ENCODE results near the genes CHODL and GABPA.

- PRO-cap, 2 experiments, result no peak in any of the 2 experiments
Observed at GRCh38 chr21:17441384-17441919, 71.4 kb upstream of the CXADR start.

DNA sequence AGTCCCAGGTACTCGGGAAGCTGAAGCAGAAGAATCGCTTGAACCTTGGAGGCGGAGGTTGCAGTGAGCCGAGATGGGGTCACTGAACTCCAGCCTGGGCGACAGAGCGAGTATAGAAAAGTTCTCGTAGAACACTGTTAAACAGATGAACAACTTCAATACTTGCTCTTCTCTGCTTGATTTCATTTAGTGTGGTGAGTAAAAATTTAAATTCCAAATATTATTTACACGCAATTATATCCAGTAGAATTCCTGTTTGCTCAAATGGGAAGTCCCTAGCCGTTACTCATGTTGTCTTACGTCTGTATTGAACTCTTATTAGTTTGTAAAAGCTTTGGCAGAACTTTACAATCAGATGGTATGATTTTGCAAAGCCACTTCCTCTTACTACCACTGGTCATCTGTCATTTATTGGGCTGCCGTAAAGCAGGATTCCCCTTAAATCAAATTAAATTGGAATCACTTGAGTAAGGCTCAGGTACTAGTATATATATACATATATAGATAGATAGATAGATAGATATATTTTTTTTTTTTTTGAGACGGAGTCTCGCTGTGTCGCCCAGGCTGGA is 1.9 kb upstream of the CXADR start:
- PRO-cap, 2 experiments, result no peak in any of the 2 experiments

DNA sequence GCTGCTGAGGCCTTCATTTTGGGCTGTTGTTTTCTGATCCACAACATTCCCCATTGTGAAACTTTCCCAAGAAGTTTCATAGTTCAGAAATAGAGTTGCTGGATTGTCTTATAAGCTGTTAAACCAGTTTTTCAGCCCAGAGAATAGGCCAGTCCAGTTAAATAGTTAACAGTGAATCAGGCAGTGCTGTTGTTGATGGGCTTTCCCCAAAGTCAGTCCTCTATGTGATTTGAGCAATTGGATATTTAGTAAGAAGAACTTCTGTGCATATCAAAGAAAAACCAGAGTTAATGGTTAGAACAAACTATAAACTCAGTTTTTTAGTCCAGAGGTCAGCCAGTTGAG is 76.9 kb downstream of the C21orf91 start:
- PRO-cap, 2 experiments, result no peak in any of the 2 experiments

DNA sequence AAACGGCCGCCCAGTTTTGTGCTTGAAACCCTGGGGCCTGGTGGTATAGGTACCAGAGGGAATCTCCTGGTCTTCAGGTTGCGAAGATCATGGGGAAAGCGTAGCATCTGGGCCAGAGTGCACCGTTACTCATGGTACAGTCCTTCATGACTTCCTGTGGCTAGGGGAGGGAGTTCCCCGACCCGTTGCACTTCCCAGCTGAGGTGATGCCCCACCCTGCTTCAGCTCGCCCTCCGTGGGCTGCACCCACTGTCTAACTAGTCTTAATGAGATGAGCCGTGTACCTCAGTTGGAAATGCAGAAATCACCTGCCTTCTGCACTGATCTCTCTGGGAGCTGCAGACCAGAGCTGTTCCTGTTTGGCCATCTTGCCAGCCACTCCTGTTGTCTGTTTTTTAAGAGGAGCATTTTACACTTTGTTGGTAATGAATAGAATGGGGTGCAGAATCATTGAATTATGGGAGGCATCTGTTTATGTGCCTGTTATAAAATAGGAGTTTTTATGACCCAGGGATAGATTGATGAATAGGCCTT is 43.3 kb downstream of the C21orf91 start:
- PRO-cap, 2 experiments, result peak in 2 of 2 experiments; most common plus-strand start position 260 of the sequence (in 2); most common minus-strand start position 109 of the sequence (in 2)

DNA sequence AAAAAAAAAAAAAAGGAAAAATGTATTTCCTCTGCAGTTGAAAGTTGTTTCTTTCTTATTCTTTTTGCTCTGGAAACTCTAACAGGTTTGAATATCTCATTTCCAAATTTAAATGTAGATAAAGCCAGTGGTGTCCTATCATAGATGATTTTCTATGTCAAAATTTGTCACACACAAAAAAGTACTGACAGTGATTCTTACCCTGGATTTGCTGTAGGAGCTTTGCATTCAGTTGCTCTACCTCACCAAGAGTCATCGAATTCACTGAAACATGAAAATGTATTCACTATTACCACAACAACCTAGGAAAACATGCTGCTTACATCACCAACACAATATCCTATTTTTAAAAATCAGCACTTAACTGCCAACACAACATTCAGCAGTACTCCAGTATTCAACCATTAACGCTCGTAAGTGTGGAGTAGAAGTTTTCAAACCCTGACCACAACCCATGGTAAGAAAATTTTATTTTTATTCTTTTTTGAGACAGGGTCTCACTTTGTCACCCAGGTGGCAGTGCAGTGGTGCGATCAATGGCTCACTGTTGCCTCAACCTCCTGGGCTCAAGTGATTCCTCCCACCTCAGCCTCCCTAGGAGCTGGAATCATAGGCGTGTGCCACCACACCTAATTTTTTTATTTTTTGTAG is 24.0 kb downstream of the C21orf91 start:
- PRO-cap, 2 experiments, result peak in 2 of 2 experiments; most common plus-strand start position 375 of the sequence (in 1); most common minus-strand start position 266 of the sequence (in 2)

DNA sequence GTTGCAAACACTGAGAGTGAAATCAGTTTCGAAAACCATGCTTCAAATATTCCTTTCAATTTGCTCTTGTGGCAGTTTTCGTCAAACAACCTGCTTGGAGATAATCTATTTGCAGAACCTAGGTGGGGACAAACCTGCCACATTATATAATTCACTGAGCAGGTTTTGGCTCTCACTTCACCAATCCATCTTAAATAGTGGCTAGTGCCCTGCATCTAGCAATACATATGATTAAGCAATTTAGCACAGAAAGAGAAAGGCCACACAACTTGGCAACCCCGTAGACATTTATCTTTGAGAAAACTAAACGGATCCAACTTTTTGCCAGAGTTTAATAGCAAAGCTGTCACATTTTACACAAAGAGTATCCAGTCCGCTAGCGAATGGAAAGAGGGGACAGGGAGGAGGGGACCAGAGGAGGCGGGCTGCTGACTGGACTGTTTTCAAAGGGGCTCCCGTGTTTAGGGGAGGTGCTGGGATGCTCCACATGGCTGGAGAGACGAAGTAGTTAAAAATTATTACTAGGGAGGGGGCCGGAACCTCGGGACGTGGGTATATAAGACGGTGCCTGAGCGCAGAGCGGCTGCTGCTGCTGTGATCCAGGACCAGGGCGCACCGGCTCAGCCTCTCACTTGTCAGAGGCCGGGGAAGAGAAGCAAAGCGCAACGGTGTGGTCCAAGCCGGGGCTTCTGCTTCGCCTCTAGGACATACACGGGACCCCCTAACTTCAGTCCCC is at the start of gene CHODL:
Gene CHODL (plus strand): TSS at position 586 of the 736 bp plus-strand sequence.
- PRO-cap, 2 experiments, result no peak in any of the 2 experiments

GRCh38 chr21:19261926-19262224 is 858.3 kb upstream of the TMPRSS15 start:
- PRO-cap, 2 experiments, result no peak in any of the 2 experiments

GRCh38 chr21:25361901-25362391 is 245.3 kb downstream of the MRPL39 start:
- PRO-cap, 2 experiments, result no peak in any of the 2 experiments

DNA sequence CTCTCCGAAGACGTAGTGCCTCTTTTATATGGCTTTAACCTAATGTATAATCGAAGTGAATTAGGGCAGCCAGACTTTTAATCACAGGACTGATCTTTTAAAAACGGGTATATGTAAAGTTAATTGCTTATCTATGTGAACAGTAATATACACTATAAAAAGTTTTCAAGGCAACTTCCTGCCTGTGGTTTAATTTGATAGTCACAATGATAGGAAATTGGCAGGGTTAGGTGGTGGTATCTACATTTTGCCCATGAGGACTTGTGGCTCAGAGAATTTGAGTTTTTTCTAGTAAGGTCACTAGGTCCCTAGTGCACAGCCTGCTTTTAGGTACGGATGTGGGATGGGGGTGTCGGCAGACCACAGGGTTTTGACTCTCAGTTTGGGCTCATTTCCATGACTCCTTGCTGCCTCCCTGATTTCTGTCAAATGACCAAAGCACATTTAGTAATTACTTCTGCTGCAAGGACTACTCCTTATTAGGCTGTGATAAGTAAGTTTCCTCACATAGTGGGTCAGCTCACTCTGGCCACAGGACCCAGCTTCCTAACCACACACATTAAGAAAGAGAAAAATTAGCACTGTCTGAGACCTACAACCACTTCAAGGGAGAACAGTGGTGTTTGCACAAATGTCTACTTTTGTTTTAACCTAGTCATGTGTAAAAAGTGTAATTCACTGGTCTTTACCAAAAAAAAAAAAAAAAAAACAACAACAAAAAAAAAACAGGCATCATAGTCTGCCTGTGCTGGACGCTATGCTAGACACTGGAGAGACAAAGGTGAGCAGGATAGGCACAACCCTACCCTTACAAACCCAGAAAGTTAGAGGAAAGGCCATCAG is 43.8 kb downstream of the MRPL39 start:
- PRO-cap, 2 experiments, result peak in 1 of 2 experiments; most common plus-strand start position 763 of the sequence (in 1)

- PRO-cap, 2 experiments, result no peak in any of the 2 experiments
Observed at GRCh38 chr21:25638807-25639205, 252 bp upstream of the JAM2 start.

GRCh38 chr21:25734784-25735491 is at the start of gene GABPA:
GABPA (plus strand) TSS chr21:25734972.
- PRO-cap, 2 experiments, result peak in 2 of 2 experiments; most common plus-strand start chr21:25735221 (in 2); most common minus-strand start chr21:25734904 (in 2)

GRCh38 chr21:25735492-25736108 is 828 bp downstream of the GABPA start:
- PRO-cap, 2 experiments, result peak in 2 of 2 experiments; most common plus-strand start chr21:25735782 (in 1); most common minus-strand start chr21:25735708 (in 2)

GRCh38 chr21:25790120-25790765 is 55.5 kb downstream of the GABPA start:
- PRO-cap, 2 experiments, result no peak in any of the 2 experiments

DNA sequence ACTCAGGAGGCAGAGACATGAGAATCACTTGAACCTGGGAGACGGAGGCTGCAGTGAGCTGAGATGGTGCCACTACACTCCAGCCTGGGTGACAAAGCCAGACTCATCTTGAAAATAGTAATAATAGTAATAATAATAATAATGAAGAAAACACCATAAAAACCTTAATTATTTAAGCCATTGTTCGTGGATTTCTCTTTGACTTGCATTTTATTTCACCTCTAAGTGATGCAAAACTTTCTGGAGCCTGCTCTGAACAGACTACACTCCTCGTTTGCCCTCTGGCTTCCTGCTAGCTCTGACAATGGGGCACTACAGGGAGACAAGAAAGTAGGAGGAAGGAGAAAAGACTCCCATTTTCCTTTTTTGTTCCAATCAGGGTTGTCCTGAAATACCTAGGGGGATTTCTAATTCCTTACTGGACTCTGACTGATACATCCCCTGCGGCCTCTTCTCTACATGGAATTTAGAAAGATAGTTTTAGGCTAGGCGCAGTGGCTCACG is 95.7 kb downstream of the GABPA start:
- PRO-cap, 2 experiments, result no peak in any of the 2 experiments

DNA sequence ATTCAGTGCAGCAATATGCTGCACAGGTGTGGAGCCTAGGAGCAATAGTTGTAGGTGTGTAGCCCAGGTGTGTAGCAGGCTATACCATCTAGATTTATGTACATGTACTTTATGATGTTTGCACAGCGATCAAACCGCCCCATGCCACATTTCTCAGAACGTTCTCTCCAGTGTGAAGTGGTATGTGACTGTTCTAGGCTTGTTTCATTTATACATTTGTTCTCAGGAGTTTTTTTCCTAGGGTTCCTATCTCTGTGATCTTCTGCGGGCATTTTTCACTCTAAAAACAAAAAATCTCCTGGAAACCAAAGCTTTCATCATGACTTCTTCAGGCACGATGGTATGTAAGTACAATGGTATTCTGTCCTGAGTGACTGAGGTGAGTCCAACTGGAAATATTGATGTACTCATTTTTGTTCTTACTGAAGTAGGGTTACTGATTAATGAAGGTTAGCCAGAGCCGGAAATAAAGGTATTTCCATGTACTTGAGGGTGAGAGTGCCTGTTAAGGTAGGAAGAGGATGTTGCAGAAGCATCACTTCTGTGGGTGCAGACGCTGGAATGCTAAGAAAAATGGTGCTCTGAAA is 153.1 kb downstream of the GABPA start:
- PRO-cap, 2 experiments, result no peak in any of the 2 experiments

GRCh38 chr21:25895884-25896353 is 161.1 kb downstream of the GABPA start:
- PRO-cap, 2 experiments, result no peak in any of the 2 experiments

DNA sequence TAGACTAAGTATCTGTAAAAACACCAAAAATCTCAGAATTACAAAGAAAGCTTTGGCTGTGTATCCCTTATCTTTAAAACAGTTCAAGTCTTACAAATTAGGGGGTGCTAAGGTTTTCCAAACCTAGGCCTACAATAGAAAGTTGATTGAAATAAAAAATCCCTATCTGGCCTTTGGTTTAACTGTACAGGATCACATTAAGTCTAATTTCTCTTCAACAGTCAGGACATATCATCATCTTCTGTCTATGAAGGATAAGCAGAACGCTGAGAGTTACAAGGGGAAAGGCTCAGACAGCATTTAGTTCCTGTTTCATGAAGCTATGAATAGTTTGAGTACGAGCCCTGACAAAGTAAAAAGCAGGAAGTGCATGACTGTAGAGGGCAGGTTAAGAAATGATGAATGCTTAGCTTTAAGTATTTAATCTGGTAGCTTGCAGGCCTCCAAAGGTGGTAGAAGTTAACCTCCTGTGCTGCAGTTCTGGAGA is 203.1 kb downstream of the APP start:
- PRO-cap, 2 experiments, result no peak in any of the 2 experiments

DNA sequence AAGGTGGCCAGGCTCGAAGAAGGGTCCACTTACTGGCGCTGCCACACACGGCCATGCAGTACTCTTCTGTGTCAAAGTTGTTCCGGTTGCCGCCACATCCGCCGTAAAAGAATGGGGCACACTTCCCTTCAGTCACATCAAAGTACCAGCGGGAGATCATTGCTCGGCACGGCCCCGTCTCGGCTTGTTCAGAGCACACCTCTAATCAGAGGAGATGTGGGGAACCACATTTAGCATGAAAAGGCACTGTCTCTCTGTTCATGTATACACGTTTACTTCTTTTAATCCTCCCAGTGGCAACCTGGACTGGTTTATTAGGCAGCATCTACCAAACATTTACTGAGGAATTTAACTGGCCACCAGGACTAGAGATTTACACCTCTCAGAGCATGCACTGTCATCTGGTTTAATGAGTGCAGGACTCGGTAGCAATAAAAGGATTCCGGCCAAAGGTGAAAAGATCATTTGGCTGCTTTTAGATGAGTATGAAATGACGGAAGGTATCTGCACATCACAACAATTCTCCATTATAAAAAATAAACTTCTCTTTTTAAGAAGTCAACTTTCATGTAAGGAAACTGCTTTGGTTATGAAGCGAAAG is 170.5 kb downstream of the APP start:
- PRO-cap, 2 experiments, result no peak in any of the 2 experiments

- PRO-cap, 2 experiments, result no peak in any of the 2 experiments
Observed at GRCh38 chr21:26115712-26116273, 54.8 kb downstream of the APP start.

GRCh38 chr21:26405634-26406142 is 167.4 kb downstream of the CYYR1 start:
- PRO-cap, 2 experiments, result no peak in any of the 2 experiments